ENCODE data around the gene SEC31B.

- PRO-cap: no peak
- RRBS, 2 experiments: no CpG with 5 or more reads among the region's 2 CpGs
Measured at GRCh38 chr10:99733845-99734067, 1.7 kb downstream of the CUTC start.

GRCh38 chr10:99844437-99845020 is 62.1 kb downstream of the ABCC2 start:
- PRO-cap: no peak
- RRBS, 2 experiments: no CpG with 5 or more reads among the region's 6 CpGs

- PRO-cap: no peak
- RRBS, 2 experiments: no CpG with 5 or more reads among the region's 2 CpGs
Measured at GRCh38 chr10:99923418-99923831, 86.3 kb downstream of the DNMBP start.

DNA sequence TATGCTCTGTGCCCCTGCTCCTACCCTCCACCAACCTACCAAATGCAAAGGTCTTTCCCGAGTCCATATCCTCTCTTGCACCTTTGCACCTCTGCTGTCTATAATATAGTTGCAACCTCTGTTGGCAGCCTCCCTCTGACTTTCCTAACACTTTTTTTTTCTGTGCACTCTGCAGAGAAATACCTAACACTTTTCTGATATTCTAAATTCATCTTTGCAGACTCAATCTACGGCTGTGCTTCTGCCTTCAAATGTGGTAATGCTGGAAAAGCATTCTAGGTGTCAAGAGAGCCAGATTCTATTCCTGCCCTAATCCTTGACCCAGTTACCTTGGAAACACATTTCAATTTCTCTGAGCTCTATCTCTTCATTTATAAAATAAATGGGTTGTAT is 84.8 kb downstream of the DNMBP start:
- PRO-cap: no peak
- RRBS, 2 experiments: no CpG with 5 or more reads among the region's 2 CpGs

- PRO-cap: no peak
- RRBS, 2 experiments: no CpG with 5 or more reads among the region's 8 CpGs
Measured at GRCh38 chr10:99981539-99982245, 28.1 kb downstream of the DNMBP start.

DNA sequence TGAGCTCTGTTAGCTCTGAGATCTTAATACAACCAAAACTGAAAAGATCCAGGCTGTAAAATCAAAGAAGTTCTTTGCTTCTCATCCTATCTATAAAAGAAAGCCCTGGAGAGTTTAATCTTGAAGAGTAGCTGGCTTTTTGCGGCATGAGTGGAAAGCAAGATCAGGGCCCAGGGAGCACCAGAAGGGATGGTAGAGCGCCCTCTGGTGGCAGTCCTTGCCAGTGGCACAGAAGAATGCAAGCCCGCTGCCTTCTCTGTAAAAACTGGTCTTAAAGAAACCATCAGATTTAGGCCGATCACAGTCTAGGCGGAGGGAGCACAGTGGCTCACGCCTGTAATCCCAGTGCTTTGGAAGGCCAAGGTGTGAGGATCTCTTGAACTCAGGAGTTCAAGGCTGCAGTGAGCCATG is 35.7 kb downstream of the CPN1 start:
- PRO-cap: no peak
- RRBS, 2 experiments: no CpG with 5 or more reads among the region's 6 CpGs

DNA sequence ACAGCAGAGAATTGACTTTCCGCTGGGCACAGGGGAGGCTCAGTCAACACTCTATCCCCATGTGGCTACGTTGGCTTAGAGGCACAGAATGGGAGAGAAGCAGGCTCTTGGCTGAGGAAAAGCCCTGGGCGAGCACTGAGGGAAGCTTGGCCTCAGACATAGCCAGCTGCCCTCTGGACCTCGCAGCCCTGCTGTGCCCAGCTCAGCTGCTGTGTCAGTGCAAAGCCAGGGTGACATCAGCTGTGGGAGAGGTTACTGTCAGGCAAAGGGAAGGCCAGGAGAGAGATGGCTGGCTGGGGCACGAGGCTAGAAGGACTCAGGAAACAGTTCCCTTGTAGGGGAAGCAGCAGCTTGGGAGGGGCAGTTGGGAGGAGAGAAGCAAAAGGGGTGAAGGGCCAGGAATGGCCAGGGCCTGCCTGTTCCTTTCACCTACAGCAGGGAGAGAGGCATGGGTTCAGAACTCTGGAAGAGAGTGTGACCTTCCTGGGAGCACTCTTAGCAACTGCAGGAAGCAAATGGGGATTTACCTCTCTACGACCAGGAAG is 5.9 kb upstream of the SCD start:
- PRO-cap: no peak
- RRBS, 2 experiments: no CpG with 5 or more reads among the region's 6 CpGs

DNA sequence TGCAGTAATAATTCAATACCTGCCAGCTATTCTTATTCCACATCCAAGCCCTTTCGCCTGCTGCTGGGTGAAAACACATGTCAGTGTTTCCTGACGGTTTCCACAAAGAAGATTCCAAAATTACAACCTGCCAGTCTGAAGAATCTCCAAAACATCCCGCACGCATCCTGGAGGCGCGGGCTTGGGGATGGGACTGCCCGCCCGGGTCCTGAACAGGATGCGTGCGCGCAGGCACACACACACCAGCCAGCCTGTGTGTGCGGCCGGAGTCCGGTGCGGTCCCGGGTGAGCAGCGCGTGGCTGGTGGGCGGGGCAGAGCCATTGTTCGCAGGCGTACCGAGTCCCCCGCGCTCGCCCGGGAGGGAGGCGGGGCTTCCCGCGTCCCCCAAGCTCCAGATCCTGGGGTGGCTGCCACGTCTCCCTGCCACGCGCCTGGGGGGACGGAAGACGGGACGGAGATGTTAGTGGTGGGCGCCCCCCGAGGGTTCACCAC is 718 bp upstream of the SCD start:
- PRO-cap: bidirectional peak, plus-strand start at position 274 of the sequence, minus-strand start at position 178 of the sequence
- RRBS, 2 experiments: 2 to 4% methylated on average over 17 of the region's 37 CpGs

DNA sequence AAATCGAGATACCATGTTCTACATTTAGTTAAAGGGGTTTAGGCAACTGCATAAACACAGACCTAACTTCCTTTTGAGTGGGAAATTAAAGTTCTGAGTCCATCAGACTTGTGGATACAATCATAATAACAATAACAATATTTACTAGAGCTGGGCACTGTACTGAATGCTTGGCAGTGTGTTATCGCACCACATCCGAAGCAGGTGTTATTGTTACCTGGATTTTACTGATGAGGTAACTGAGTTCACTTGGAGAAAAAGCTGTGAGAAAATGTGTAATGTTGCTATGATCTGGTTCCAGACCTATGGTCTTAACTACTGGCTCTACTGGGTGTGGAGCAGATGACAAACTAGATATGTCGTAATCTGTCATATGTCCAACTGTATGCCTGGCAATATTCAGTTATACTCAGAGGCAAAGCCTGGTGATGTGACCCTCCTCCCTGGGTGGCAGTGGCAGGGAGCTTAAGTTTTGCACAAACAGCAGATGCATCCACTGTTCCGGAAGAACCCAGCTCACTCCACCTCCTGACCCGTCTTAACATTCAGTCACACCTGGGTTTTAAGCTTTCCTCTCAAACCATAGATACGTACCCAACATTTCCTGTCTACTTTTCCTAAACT is 23.5 kb downstream of the SCD start:
- PRO-cap: no peak
- RRBS, 2 experiments: no CpG with 5 or more reads among the region's 7 CpGs

DNA sequence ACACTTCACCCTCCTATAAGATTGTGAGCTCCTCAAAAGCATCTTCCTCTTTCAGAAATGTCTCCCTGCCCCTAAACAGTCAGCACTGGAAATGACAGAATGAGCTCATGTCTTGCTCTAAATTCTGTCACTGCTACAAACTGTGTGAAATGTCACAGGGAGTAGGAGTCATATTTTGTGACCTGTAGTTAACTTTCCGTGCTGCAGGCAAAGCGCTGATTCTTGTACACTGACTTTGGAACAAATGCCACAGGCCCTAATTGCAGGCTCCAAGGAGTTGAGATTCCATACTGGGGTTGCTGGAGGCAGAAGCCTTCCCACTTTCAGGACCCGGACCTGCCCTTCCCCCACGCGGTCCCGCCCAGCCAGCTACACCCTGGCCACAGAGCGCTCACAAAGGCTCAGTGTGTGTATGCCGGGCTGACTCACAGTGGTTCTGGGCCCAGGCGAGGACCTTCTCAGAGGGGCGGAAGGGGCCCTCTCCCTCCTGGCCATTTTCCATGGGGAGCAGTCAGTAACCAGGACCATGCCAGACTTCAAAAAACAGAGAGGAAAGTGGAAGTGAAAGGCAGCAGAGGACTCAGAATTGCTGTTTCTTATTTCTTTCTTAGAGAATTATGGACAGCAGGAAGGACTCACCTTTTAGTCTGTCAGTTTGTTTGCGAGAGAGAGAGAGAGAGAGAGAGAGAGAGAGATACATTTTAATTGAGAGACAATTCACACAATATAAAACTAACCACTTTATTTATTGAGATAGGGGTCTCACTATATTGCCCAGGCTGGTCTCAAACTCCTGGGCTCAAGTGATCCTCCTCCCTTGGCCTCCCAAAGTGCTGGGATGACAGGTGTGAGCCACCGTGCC is 24.2 kb downstream of the SCD start:
- PRO-cap: bidirectional peak, plus-strand start at position 532 of the sequence, minus-strand start at position 230 of the sequence
- RRBS, 2 experiments: 2 to 5% methylated on average over 6 of the region's 12 CpGs

GRCh38 chr10:100383422-100383661 is 36.3 kb downstream of the SCD start:
- PRO-cap: no peak
- RRBS, 2 experiments: no CpG with 5 or more reads among the region's 2 CpGs

DNA sequence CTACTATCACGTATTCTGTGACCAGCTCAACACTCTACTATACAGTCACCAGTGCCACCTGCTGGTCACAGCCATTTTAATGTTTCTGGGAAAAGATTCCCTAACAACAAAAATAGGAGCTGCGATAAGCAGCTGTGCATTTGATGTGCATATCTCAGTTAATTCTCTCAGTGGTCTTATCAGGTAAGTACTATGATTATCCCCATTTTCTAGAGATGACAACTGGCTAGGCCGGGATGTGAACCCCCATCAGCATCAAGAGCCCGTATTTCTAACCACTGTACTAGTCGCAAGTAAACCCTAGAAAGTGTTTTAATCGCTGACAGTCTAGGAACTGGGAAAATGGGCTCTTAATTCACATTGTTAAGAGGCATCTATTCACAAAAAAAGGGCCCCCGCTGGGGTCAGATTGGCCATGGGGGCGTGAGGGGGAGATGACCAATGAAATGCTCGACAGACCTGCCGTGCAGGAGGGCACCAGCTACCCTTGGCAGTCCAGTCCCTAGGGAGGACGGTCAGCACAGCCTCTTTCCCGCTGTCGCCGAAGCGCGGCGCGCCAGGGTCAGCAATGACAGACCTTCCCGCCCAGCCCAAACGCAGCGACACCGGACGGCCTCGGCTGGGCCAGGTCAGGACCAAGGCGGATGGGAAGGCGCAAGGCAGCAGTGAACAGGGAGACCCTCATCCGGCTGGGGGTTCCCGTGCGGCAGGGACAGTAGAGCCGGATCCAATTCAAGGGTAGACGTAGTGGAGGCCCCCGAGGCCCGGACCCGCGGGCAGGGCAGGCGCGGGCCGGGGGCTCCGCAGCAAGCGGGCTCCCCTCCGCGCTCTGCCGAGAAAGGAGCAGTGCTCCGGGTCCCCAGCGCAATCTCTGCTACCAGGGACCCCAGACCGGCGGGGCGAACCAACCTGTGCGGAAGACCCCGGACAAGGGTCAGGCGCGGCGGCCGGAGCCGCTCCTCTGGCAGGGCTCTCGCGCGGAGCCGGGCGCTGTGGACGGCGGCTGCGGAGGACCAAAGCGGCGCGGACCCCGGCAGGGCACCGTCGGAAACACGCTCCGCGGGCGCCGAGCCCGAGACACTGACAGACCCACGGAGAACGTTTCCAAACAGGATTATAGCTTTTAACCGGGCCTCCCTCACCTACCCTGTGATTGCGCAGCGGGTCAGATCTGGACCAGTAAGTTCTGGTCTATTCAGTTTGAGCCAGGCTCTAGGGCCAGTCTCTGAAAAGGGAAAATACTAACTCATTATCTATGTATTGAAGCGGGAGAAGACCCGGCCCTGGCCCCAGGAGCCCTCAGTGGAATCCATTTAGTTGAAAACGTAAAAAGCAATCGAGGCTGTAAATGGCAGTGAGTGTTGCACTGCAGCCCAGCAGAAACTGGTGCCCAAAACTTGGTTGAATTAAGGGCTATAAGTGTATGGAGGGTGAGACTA is at the start of gene SEC31B:
TSS of gene SEC31B (minus strand) at position 989 of the 1,439 bp plus-strand sequence.
- PRO-cap: unidirectional peak, minus-strand start at position 511 of the sequence
- RRBS, 2 experiments: 3 to 6% methylated on average over 38 to 39 of the region's 84 CpGs

DNA sequence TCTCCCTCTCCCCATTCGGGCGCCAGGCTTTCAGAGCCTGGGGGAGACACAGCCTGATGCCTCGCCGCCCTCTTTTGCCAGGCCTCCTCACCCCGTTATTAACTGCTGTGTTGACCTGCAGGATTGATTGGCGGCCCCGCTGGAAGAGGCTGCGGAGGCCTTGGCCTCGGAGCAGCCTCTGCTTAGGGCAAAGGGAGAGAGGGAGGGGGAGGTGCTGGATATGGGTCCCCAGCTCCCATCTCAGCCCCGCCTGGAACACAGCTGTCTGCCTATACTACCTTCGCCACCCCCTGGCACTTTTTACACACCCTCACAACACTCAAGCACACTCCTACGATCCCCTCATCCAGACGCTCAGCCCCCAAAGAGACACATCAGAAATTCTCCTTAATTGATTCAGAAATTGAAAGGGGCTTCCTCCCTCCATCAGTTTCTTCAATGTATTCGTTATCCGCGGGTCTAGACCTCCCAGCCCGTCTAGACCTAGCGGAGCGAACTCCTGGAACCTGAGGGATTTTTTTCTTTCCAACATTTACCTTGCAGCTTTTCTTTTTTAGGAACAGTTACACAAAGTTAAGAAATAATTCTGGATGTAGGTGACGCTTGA is 7.1 kb upstream of the PAX2 start:
- PRO-cap: no peak
- RRBS, 2 experiments: no CpG with 5 or more reads among the region's 20 CpGs

DNA sequence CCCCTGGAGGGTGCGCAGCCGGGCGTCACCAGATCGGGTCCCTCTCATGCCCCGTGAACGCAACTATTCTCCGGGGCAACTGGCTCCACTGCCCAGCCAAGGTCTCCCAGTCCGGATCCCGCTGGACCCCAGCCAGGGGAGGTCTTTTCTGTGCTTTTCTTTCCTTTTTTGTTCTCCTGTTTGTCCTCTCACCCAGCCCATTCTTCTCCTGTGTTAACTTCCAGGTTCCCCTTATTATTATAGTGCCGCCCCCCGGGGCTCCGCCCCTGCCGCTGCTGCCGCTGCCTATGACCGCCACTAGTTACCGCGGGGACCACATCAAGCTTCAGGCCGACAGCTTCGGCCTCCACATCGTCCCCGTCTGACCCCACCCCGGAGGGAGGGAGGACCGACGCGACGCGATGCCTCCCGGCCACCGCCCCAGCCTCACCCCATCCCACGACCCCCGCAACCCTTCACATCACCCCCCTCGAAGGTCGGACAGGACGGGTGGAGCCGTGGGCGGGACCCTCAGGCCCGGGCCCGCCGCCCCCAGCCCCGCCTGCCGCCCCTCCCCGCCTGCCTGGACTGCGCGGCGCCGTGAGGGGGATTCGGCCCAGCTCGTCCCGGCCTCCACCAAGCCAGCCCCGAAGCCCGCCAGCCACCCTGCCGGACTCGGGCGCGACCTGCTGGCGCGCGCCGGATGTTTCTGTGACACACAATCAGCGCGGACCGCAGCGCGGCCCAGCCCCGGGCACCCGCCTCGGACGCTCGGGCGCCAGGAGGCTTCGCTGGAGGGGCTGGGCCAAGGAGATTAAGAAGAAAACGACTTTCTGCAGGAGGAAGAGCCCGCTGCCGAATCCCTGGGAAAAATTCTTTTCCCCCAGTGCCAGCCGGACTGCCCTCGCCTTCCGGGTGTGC is 82.2 kb downstream of the PAX2 start:
- PRO-cap: no peak
- RRBS, 2 experiments: 2 to 4% methylated on average over 28 to 43 of the region's 77 CpGs

DNA sequence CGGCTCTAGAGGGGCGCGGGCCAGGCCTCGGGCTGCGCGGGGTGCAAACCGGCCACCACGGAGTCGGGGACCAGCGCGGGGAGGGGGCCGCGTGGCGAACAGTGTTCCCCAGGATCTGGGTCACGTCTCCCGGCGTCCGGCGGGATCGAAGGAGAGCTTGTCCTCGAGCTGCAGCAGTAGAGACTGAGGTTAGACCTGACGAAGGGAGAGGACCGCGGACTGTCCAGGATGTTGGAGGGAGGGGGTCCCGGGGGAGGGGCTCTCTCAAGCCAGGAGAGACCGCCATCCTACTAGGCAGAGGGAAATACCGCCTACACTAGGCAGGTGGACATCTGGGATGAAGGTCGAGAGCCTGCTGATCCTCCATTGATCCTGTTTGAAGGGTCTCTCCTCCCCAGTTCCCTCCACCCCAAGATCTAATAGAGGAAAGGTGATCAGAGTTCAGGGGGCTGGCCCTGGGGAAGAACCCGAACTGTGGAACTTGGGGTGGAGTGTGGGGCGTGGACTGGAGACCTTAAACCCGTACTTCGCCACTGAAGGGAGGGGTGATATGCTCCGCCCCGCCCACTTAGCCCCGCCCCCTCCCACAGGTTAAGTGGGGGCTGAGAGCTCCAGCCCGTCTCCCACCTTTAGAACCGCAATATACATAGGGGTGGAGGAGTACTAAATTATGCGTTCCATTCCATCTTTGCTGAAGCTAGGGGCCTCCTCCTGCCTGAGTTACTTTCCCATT is 599 bp downstream of the SEMA4G start:
- PRO-cap: no peak
- RRBS, 2 experiments: 2 to 6% methylated on average over 13 to 17 of the region's 38 CpGs

- PRO-cap: no peak
- RRBS, 2 experiments: no CpG with 5 or more reads among the region's 17 CpGs
Measured at GRCh38 chr10:100993825-100994854, 5.5 kb upstream of the LZTS2 start.

- PRO-cap: no peak
- RRBS, 2 experiments: 15 to 23% methylated on average over 5 to 8 of the region's 36 CpGs
Measured at GRCh38 chr10:101017956-101018927, 12.7 kb downstream of the PDZD7 start.

DNA sequence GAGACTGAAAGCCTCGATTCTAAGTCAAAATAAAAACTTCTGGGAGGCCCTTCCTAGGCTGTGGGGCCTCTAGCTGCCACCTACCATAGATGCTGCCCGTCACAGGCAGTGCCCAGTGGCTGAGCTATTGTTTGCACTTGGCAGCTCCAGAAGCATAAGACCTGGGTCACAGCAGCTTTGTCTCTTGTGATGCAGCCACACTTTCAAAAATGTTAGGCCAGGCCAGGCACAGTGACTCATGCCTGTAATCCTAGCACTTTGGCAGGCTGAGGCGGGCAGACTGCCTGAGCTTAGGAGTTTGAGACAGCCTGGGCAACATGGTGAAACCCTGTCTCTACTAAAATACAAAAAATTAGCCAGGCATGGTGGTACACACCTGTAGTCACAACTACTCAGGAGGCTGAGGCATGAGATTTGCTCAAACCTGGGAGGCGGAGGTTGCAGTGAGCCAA is 9.5 kb upstream of the KAZALD1 start:
- PRO-cap: no peak
- RRBS, 2 experiments: no CpG with 5 or more reads among the region's 4 CpGs

GRCh38 chr10:101062172-101062378 is 286 bp downstream of the KAZALD1 start:
- PRO-cap: no peak
- RRBS, 2 experiments: no CpG with 5 or more reads among the region's 5 CpGs

DNA sequence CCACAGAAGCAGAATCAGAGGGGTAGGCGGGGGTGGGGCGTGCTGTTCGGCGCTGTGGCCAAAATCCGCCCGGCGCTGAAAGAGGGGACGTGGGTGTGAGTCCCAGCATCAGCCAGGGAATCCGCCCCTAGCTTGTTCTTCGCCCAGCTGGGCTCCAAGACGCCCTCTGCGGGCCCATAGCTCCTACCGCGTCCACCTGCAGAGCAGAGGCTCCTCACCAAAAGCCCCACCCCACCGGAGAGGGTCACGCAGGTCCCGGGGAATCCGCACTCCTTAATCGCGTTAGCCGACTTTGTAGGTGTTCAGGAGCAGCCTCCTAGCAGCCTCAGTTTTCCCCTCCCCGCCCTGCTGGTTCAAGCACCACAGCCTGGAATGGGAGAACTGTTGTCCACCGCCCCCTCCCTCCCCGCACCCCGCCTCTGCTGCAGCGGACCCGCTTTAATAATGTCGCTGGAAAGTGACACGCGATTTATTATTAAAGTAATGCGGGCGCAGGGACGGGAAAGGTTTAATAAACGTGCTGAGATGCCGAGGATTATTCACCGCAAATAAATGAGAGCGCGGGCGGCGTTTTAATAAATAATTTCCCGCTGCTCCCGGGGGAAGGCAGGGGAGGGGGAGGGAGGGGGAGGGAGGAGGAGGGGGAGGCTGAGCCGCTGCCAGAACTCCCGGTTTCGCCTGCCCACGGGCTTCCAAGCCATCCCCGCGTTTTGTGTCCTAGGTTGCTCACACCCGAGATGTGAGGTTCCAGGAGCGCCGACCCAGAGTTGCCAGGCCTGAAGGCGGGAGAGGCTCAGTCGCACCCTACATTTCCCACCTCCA is 4.9 kb downstream of the KAZALD1 start:
- PRO-cap: no peak
- RRBS, 2 experiments: 1 to 4% methylated on average over 8 of the region's 53 CpGs